Heart right ventricle (tissue), 2 donors: ENCODE data around the genes HOXB7, PRAC1, GNGT2 and PHOSPHO1.

DNA sequence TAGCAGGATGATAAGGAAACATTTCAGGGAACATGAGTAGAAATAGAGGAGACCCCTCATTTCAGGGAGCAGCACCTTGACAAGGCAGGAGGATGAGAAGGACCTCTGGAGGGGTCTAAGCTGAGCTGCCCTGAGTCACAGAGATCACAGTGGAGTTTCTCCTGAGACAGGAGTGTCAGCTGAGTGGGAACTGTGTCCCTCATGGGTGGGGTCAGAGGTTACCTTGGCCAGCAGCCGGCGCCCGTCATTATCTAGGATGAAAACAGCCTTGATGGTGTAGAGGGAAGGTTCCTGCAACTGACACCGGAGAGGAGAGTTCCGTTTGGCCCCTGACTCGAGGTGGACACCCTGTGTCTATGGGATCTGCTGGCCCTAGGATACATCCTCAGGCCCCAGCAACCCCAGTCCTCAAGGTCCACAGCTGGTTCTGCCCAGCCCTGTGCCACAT, 944 bp downstream of the COPZ2 start:
- PRO-cap, 2 experiments = no peak in any of the 2 experiments

GRCh38 chr17:48059260-48059977, 11.3 kb downstream of the NFE2L1 start:
- PRO-cap, 2 experiments = no peak in any of the 2 experiments

DNA sequence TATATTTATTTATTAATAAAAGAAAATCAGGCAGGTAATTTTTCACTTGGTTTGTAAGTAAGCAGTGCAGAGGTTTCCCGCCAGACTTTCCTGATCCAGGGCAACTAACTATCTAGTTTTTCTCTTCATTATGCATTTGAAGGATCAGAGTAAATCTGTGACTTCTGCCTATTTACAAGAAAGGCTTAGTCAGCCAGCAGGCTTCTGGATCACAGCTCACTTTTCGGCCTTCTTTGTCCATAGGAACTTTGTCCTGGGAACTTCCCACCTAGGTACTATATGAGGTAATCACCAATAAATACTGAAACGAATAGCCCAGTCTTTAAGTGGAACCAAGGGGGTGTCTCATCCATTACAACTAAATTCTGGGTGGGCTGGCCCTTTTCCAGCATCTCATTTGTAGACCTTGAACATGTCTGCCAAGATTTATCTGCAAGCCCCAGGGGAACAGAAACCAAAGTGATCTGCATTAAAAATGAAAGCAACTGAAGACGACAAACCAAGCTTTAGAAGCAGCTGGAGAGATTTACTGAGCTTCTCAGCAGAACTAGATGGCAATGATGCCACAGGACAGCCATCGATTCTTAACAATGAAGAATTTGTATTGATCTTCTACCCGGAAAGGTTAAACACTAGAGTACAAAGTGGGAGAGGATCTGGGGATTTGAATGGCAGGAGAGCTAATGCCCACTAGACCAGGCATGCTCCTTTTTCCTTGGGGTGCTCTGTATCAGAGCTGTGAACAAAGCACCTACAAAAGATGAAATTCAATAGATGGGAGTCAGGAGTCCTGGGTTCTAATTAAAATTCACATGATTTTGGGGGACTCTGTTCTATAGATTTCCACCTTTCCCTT, 55.5 kb downstream of the SNX11 start:
- PRO-cap, 2 experiments = no peak in any of the 2 experiments

GRCh38 chr17:48295391-48296057, 134.5 kb downstream of the SKAP1 start:
- PRO-cap, 2 experiments = peak in 1 of 2 experiments; most common minus-strand start chr17:48295569 (in 1)

DNA sequence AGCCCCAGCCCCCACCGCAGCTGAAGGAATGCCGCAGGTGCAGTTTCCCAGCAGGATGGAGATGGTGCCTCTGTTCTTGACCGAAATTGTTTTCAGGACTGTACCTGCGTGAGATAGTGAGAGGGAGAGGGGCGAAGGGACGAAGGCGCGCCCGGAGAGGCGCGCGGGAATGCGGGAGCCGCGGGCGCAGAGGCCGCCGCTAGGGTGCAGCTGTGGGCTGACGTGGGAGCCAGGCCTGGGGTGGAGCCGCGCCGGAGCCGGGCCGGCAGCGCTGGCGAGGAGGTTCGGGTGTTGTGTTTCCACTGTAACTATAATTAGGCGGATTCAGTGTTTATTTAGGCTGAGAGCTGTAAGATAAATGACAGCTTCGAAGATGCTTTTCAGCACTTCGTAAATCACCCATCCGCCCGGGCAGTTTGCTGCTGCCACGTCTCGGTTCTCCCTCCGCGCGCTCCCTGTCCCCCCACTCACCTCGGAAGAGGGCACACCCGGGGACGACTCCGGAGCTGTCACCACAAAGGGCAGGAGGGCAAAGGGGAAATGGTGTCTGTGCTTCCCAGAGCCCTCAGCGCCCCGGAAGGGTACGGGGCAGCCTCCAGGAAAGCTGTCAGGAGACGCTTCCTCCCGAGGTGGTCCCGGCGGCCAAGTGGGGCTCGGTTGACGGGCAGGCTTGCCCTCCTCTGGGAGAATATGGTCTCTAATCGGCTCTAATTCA, 38.2 kb downstream of the HOXB1 start:
- PRO-cap, 2 experiments = no peak in any of the 2 experiments

DNA sequence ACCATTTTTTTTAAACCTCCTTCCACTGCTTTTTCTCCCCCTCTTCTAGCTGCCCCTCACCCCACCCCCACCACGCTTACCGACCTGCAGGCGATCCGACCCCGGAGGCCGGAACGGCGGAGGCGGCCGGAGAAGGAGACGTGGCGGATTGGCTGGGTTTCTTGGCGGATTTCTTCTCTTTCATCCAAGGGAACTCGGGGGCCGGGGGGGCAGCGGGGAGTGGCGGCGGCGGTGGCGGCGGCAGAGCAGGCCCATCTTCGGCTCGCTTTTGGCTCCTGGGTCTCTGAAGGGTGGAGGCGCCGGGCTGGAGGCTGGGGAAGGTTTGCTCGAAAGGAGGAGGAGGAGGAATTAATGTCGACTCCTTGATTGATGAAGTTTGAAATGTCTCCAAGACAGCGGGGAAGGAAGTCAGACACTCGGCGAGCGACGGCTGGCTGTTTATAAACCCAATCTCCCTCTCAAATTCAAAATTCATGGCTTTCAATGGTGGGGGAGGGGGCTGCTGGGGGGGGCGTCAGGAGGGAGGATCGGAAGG, 405 bp downstream of the HOXB2 start:
- PRO-cap, 2 experiments = peak in 2 of 2 experiments; most common plus-strand start position 219 of the sequence (in 2); most common minus-strand start position 150 of the sequence (in 1)

- PRO-cap, 2 experiments = no peak in any of the 2 experiments
Observed at GRCh38 chr17:48576384-48577207, 1.6 kb downstream of the HOXB4 start.

GRCh38 chr17:48600252-48601006, 4.4 kb downstream of the HOXB6 start:
- PRO-cap, 2 experiments = no peak in any of the 2 experiments

DNA sequence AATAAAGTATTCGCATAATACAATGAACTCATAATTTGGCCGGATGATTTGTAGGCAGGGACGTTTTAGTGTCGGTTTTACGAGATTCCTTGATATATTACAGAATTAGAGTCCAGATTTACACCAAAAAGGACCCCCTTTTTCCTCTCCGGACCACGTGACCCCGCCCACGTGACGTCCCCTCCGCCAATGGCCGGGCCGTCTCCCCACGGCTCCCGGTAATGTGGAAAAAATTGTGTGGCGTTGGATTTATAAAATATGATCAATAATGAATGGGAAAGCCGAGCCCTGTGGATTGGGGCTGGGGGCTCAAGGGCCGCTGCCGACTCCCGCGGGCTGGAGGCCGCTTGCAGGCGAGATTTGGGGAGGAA, at the start of gene HOXB7:
HOXB7 (minus strand) TSS at position 131 of the 371 bp plus-strand sequence.
- PRO-cap, 2 experiments = no peak in any of the 2 experiments

- PRO-cap, 2 experiments = no peak in any of the 2 experiments
Observed at GRCh38 chr17:48637827-48638275, 11.7 kb upstream of the HOXB9 start.

DNA sequence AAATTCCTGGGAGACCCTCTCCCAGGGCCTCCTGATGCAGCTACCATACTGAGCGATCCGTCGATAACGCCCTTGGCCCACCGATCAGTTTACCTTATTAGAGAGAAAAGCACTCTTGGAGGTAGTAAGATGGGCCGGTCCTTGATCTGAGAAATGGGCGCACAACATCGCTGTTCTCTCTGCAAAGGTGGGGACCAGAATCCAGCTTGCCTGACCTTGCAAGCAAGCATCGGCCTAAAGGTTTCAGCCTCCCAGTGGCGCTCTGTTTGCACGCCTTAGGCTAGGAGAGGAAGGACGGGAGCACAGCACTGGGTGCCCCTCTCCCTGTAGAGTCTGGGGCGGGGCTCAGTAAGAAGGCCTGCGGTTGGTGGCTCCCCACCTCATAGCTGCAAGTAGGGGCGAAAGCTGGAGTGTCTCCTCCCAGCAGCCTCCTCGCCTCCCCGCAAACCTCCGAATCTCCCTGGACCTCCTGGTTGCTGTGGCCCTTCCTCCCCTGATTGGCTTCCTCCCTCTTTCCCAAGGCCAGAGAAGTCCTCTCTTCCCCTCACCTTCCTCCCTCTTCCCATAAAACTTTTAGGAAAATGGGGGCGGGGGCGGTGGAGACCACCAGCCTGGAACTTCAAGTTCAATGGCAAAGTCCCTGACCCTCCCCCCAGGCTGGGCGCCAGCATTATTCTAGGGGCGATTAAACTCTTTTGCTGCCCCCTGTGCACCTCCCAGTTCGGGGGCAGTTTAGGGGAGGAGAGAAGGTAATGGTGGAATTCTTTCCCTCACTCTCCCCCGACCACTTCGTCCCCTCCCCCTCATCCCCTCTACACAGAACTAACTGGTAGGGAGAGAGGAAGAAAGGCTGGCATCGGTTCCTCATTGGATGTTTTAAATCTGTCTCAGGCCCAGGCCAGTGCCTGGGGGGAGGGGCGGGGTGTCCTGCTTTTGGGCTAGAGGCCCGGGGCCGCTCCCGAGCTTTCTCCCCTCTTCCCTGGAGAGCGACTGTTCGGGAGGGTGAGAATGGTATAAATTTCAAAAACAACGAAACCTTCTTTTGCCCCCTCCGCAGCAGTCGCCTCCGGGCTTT, at the start of gene PRAC1:
PRAC1 (minus strand) TSS at position 294 of the 1,075 bp plus-strand sequence.
- PRO-cap, 2 experiments = no peak in any of the 2 experiments

- PRO-cap, 2 experiments = no peak in any of the 2 experiments
Observed at GRCh38 chr17:48818087-48818956, 1.3 kb upstream of the TTLL6 start.

- PRO-cap, 2 experiments = peak in 1 of 2 experiments; most common plus-strand start chr17:48832878 (in 1)
Observed at GRCh38 chr17:48832588-48833058, 1.8 kb downstream of the CALCOCO2 start.

DNA sequence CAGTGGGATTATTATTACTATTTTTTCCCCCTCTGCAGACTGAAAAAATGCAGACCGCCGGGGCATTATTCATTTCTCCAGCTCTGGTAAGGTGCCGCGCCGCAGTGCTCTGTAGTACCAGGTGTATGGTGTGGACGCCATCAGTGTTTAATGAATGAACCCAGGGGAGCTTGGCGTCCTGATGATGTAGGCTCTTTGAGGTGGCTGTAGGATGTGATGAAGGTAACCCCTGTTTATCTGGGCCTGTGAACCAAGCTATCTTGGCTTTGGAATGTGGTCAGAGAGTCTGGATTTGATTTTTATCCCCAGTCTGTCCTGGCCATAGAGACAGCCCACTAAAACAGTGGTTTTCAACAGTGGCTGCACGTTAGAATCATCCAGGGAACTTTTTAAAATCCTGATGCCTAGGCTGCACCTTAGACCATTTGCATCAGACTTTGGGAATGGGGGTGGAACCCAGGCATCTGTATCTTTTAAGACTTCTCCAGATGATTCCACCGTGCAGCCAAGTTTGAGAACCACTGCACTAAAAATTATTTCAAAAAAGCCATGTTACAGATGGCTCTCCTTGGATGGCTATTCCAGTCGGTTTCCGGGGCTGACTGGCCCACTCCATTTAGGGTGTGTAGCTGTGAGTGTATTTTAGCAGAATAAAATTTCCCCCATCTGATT, 920 bp downstream of the ATP5MC1 start:
- PRO-cap, 2 experiments = no peak in any of the 2 experiments

DNA sequence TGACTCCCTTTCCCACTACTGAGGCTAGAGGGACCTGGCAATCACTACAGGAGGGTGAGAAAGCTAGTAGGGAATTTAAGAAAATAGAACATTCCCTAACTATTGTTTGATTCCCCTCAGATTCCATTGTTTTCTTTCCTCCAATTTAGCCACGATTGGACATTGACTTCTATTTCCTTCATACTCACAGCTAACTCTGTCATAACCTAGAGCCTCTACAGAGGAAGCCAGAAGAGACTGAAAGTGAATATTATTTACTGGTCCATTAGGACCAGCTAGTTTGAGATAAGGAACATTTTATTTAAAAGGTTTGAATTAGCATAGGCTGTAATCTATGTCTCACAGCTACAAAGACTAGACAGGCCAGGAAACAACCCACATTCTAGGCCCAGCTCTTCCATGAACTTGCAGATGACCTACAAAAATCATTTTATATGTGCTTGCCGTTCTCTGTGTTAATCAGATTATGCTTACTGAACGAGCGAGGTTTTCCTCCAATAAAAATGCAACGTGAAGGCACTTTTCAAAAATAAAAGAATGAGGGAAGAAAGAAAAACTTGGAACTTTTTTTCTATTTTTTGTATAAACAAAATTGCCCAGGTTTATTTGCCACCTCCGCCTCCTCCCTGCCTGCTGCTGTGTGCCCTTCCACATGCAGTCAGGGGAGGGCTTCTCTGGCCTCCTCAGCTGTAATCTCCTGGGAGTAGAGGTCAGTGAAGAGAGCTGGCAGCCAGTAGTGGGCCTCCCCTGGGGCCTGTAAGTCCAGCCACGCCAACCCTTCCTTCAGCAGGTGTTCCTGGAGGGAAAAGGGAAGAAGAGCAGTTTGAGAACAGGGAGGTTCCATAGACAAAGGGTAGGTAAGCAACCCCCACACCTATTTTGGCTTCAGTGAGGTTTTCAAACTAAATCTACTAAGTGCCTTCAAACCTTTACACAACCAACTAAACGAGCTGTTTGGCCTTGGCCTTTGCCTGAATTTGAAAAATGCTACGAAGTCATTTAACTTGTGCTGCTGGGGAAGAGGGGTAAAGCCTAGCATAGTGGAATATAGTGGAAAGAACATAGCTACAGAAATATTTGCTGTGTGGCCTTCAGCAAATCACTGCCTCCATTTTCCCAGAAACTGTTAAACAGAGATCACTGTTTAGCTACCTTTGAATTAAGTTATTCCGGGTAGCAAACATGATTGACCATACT, 14.4 kb downstream of the SNF8 start:
- PRO-cap, 2 experiments = no peak in any of the 2 experiments

- PRO-cap, 2 experiments = peak in 2 of 2 experiments; most common plus-strand start chr17:49210401 (in 2); most common minus-strand start chr17:49210212 (in 2)
Observed at GRCh38 chr17:49209881-49211080, at the start of gene GNGT2. GNGT2 (minus strand) TSS chr17:49210574.

GRCh38 chr17:49212359-49212789, 1.9 kb downstream of the ABI3 start:
- PRO-cap, 2 experiments = no peak in any of the 2 experiments

DNA sequence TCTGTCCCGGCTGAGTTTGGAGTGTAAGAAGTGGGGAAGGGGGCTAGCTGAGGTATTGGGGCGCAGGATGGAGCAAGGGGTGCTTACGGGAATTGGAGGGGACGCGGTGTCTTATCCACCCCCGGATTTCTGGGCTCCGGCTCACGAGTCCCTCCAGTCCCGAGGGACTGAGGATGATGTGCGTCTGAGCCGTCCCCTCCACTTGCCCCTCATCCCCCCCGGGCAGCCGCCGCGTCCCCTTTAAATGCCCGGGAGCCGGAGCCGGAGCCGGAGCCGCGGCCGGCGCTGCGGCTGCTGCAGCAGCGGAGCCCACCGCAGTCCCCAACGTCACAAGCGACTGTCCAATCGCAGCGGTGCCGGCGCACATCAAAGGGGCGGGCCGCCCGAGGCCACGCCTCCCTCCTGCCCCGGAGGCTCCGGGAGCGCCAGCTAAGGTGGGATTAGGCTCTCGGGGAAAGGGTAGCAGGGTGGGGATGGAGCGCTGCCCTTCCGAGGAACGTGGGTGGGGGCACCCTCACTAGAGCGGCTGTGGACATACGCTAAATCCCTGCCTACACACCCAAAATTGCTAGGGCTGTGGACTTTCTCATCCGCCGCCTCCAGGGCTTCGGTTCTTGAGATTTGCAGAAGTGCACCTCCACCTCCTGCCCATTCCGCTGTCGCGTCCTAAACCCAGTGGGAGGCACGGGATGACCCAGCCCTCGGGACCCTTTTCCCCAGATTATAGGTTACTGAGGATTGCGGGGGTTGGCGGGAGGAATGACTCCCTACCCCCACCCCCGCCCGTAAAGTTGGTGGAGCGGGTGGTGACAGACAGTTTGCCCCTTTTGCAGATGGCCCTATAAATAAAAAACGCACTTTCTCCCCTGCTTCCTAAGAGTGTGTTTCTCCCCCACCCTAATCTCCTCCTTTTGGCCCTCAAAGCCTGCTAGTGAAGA, at the start of gene PHOSPHO1:
PHOSPHO1 (minus strand) TSS at position 298 of the 938 bp plus-strand sequence.
- PRO-cap, 2 experiments = peak in 2 of 2 experiments; most common plus-strand start position 396 of the sequence (in 1); most common minus-strand start position 298 of the sequence (in 1)

DNA sequence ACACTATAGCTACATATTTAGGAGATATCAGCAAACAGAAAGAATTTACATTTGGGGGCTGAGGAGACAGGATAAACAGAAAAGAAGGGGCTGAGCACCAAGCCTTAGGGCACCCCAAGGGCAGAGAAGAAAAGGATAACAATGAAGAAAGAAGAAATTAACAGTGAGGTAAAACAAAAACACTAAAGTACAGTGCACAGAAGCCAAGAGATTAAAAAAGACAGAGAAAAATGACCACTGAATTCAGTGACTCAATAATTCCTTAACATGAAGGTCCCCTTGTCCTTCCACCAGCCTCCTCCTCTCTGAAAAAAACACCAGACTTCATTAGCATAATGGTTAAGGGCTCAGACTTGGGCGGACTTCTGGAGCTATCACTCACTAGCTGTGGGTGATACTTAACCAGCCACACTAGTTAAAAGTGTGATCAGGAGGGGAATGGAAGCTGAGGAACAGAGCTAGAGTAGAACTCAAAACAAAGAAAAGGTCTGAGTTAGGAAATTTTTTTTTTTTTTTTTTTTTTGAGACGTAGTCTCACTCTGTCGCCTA, 23.3 kb downstream of the ZNF652 start:
- PRO-cap, 2 experiments = no peak in any of the 2 experiments

DNA sequence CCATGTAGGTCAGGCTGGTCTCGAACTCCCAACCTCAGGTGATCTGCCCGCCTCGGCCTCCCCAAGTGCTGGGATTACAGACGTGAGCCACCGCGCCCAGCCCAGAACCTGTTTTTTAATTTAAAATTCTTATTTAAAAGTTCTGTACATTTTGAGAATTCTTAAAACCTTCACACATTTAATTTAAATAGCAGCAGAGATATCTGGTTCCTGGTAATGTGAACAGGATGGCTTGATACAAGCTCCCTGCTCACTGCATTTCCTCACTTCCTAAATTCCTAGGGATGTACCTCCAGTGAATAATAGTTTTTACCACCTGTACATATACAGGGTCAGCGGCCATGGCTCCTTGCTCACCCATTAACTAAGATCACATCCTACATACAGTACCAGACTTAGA, 4.6 kb upstream of the ZNF652 start:
- PRO-cap, 2 experiments = no peak in any of the 2 experiments